Bronchus (tissue), 1 donor: ENCODE measurements around a stretch of chr17.

DNA sequence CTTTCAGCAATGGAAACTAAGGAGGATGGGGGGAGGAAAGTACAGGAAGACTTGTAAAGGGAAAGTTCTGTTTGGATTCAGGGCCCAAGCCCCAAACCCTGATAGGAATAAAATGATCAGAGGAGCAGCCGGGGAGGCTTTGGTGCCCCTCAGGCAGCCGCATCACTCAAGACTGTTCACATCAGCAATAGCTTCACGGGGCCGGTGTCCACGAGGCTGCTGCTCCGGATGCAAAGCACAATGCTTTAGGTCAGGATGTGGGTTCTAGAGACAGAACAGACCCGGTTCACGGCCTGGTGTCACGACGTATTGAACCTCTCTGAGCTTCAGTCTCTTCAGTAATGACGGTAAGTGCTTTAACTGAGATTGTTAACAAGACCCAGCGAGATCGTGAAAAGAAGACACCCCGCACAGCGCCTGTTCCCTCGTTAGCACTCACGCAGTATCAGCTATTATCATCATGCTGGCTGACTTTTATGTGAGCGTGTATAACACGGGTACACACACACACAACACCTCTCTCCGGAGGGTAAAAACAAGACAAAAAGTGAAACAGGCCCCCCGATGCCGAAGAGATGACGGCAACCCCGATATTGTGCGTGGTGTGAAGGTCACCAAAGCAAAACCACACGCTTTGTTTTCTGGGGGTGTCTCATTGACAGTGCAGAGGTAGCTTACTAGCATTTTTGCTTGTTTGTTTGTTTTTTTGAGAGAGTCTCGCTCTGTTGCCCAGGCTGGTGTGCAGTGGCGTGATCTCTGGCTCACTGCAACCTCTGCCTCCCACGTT lies 21.4 kb upstream of the ABR start:
- PRO-cap = no peak

- PRO-cap = no peak
Measured at GRCh38 chr17:1210429-1211083, 30.8 kb upstream of the ABR start.

- PRO-cap = no peak
Measured at GRCh38 chr17:1230011-1230424, 40.2 kb upstream of the BHLHA9 start.

GRCh38 chr17:1253642-1254112 lies 16.6 kb upstream of the BHLHA9 start:
- PRO-cap = bidirectional peak, plus-strand start at chr17:1253923, minus-strand start at chr17:1253844

DNA sequence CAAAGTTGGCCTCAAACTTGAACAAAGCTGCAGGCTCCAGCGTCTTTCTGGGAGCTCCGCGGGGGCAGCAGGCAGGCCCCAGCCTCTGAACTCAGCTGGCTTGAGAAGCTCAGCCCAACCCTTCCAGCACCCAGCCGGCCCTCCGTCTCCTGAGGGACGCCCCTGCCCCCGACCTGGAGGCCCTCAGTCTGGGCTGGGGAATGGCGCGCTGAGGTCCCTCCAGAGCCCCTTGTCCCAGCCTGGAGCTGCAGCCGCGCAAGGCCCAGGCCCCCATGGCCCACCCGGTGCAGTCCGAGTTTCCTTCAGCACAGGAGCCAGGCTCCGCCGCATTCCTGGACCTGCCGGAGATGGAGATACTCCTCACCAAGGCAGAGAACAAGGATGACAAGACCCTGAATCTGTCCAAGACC lies 273 bp downstream of the TRARG1 start:
- PRO-cap = no peak

GRCh38 chr17:1398572-1399291 lies 1.3 kb downstream of the YWHAE start:
- PRO-cap = unidirectional peak, plus-strand start at chr17:1399130

DNA sequence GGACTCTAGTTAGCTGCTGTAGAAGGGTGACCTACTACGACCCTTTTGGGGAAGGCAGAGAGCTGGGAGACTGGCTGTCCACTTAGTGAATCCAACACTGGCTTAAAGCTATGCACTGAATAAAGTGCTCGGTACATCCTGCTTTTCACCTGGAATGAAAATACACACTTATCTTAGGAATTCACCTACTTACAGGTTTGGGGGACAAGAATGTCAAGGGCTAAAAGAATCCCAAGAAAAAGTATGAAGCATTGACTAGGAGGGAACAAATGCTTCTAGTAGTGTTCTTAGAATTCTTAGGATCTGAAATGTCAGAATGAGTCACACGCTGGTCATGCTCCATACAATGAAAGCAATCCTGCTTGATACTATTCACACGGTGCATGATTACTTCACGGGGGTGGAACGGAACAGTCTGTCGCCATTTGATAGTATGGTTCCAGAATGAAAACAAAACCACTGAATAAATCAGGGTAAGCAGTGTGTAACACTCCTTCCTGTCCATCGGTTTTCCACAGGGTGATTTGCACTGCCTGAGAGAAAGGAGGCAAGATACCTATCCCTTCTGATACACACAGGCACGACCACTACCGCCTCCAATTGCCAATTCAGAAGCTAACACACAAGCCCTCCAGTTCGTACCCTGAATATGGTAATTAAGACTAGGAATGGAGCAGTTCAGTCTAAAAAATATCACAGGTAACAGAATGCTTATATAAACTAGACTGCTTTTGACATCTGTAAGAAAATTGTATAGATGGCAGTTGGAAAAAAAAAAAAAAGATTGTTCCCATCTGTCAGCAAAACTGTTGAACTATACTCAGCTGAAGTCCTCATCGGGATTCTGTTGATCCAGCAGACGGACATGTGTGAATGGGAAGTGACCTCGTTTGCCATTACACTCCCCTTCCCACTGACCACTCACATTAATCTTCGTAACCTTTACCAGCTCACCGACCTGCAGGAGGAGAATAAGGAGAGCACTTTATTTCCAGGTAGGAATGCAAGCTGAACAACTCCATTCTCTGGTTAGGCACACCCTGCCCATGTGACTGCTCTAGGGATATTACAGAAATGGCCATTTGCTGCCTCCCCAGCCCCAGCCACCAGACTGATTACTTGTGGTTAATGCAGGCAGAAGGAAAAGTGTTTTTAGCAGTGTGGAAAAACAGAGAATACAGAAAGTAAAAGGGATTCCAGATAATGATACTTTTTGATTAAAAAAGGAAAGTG lies 23.1 kb upstream of the YWHAE start:
- PRO-cap = no peak

DNA sequence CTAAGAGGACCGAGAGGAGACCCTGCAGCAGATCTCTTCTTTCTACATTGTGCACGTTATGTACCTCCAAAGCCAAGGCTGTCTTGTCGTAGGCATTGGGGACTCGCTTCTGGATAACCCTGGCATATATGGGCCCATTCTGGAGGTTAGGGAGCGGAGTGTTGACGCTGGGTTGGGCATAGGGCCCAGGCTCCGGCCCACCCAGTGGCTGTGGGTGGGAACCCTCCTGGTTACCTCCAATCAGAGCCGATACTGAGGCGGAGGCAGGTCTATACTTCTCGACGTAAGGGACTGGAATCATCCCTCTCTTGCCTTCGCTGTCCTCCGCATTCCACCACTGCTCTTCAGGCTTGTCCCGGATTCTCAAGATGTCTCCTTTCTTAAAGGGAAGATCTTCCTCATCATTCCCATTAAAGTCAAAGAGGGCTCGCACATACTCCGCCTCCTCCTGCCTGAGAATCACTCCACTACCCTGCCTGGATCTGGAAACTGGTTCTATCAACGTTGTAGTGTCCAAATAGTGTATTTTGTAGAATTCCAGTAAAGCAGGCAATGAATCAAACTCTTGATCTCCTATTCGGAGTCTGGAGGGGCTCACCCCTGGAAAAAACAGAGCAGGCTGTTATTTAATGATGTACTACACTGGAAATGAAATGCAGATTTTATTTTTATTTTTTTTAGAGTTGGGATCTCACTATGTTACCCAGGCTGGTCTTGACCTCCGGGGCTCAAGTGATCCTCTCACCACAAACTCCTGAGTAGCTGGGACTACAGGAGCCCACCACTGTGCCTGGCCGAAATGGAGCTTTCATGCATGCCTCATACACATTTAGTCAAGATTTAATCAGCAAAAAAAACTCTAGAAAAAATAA lies 19.2 kb downstream of the CRK start:
- PRO-cap = no peak

DNA sequence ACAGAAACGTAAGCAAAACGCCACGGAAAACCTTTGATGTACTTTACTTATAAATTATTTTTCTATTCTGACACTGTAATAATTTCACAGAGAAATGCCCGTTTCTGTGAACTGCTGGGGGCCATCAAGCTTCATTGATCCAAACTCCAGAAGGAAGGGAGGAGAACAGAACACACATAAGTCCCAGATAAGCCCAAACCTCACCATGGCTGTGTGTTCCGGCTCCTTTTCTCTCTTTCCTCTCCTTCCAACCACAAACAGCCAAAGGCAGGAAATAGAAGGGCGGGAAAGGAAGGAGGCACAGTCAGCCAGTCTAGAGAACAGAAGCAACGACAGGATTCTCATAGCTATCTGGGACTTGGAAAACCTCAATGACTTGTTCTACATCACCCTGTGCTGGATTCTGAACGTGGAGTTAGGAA lies 9.1 kb downstream of the CRK start:
- PRO-cap = no peak

GRCh38 chr17:1494108-1494857 lies 1.8 kb upstream of the MYO1C start:
- PRO-cap = no peak

GRCh38 chr17:1503742-1504174 lies 11.3 kb upstream of the MYO1C start:
- PRO-cap = no peak

- PRO-cap = bidirectional peak, plus-strand start at chr17:1515886, minus-strand start at chr17:1515683
Measured at GRCh38 chr17:1515185-1516393, 823 bp downstream of the INPP5K start.

- PRO-cap = no peak
Measured at GRCh38 chr17:1533638-1534368, 17.4 kb upstream of the INPP5K start.

DNA sequence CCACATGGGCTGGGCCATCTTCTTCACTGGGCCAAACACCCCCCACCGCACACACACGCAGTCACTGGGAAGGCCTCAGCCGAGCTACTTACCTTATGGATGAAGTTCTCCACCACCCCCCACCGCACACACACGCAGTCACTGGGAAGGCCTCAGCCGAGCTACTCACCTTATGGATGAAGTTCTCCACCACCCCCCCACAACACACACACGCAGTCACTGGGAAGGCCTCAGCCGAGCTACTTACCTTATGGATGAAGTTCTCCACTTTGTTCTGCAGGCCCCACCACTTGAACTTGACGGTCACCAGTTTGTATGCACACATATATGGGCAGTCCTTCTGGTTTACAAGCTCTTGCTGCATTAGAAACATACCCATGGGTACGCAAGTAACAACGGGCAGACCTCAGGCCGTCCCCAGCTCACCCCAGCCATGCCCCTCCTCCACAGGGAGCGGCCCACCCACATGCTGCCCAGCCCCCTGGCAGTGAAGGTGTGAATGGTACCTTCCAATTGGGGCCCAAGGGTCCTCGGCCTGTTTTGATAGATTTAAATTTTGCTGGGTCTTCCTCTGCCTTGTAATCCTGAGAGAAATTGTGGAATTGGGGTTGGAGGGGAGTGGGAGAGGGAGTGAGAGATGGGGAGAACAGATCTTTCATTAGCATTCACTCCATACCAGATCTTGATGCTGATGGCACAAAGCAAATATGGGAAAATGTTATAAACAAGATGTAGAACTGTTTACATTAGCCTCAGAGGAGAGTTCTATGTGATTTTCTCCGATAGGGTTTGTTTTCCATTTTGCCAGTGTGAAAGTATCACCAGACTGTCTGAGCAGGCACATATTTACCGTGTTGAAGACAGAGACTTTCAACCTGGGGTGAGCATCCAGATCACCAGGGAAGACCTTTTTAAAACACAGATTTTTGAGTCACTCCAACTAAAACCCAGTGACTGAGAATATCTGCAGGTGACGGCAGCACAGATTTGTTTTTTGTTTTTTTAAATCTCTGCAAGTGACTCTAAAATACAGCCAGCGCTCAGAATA lies 18.8 kb upstream of the INPP5K start:
- PRO-cap = no peak

- PRO-cap = unidirectional peak, plus-strand start at chr17:1574674
Measured at GRCh38 chr17:1574099-1575073, 11.8 kb upstream of the PITPNA start.

GRCh38 chr17:1605595-1606112 lies 23.0 kb downstream of the SLC43A2 start:
- PRO-cap = no peak

DNA sequence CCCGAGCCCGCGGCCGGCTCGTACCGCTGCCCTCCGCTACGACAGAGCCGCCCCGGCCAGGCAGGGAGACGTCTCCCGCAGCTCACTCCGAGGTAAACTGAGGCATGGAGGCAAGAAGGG lies 684 bp downstream of the SLC43A2 start:
- PRO-cap = no peak

- PRO-cap = no peak
Measured at GRCh38 chr17:1672857-1673655, 11.6 kb downstream of the PRPF8 start.

GRCh38 chr17:1676407-1676881 lies 8.2 kb downstream of the PRPF8 start:
- PRO-cap = no peak

DNA sequence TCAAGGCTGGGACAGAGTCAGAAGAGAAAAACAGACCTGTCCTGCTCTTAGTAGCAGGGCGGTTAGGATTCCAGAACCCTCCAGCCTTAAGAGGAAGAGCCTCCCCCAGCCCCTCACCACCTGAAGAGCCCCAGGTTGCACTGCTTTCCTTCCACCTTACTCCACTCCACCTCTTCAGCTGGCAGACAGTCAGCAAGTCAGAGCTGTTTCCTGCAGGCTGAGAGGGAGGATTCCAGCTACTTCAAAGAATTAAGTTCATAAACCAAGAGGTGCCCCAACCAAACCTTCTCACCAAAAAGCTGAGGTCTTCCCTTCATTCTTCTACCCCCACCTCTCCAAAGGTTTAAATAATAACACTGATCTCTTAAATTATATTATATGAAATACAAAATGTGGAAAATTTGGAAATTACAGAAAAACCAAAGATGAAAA lies 986 bp upstream of the TLCD2 start:
- PRO-cap = no peak